GM19239 (cell line): Measurements from ENCODE around the genes AGGF1 and ZBED3.

GRCh38 chr5:75678102-75678644, 39.1 kb downstream of the POC5 start:
- RRBS = no CpG with 5 or more reads among the region's 4 CpGs

GRCh38 chr5:76478775-76479526, 75.9 kb downstream of the IQGAP2 start:
- RRBS = no CpG with 5 or more reads among the region's 12 CpGs

- RRBS = no CpG with 5 or more reads among the region's 2 CpGs
These were observed 17.5 kb upstream of the F2RL2 start for GRCh38 chr5:76640647-76641166.

DNA sequence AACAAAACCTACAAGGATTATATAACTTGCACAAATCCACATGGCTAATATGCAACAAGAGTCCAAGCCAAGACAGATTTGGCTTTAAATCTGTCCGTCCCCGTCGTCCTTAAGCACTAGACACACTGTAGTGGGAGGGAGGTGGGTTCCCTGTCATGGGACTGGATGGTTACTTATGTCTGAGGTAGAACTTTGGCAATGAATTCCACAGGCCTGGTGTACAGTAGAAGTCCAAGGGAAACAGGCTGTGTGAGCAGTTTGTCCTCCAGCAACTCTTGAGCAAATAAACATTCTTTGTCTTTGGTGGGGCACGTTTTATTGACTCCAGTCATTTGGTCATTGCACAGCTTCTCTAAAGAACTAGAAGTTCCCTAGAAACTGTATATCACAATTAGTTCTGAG, 24.9 kb upstream of the F2R start:
- RRBS = no CpG with 5 or more reads among the region's 4 CpGs

- RRBS = 1% methylated on average over 19 of the region's 82 CpGs
These were observed at the start of gene AGGF1 for GRCh38 chr5:77030099-77031065. Gene AGGF1, plus strand, starts transcription at chr5:77030404.

DNA sequence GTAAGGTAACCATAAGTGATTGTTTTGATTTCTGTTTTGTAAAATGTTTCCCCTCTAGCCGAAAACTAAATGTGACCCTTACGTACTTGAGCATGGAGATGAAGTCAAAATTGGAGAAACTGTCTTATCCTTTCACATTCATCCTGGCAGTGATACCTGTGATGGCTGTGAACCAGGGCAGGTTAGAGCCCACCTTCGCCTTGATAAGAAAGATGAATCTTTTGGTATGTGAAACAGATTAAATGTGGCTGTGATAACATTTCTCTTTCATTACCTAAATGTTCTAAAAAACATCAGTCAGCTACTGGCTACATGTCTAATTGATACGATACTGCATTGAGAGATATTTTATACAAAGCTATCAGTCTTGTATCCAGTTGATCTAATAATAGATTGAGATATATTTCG, 23.7 kb downstream of the AGGF1 start:
- RRBS = no CpG with 5 or more reads among the region's 5 CpGs

DNA sequence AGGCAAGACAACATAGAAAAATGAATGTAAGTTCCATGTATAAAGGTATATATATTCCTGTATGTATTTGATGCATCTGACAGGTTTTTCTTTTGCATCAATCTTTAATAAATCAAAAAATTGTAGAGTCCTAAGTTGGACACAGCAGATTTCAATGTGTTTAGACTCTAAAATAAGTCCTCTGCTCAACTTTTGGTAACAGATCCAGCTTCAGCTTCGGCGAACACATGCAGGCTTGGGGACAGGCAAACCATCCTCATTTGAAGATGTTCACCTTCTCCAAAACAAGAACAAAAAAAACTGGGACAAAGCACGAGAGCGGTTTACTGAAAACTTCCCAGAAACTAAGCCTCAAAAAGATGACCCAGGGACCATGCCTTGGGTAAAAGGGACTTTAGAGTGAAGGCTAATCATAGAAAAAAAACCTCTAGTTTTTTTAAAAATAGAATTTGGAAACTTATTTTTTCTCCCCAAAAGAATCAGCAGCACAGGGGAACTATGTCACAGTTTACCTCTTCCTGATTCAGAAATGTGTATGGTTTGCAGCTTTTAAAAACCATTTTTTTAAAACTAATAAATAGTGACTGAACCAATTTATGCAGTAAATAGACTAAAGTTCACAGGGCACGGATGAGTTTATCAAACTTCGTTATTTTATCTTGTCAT, 24.1 kb downstream of the ZBED3 start:
- RRBS = no CpG with 5 or more reads among the region's 6 CpGs

DNA sequence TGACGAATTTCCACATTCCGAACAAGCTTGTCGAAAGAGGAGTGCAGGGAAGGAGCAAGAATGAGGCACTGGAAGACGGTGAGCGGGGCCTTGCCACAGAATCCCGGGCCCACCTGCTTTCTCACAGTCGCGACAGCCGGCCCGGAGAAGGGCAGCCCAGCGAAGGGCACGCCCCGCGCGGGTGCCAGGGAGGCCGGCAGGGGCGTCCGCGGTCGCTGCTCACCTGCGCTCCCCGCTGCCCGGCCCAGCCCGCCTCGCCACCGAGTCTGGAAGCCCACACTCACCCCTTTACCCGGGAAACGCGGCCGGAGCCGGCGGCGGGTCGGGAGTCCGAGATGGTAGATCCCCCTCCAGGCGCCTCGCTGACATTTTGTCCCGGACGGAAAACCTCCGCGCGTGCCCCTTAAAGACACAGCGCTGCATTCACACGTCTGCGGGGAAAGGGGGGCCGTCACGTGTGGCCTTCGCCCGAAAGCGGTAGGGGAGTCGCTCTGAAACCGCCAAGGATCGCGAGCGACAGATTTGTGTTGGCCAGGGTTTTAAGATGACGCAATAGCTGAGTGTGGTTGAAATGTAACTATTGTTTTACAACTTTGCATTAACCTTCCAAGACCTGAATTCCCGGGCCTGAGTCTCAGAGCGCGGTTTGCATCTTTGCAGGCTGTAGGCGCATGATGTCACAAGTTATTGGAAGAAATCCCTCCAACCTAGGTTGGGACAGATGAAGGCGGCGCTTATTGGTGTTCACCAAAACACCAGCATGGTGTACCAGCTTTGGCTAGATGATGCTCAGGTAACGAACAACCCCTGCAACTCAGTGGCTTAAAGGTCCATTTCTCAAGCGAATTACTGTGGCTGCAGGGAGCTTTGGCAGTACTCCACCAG, at the start of gene ZBED3:
Gene ZBED3 (minus strand): TSS at position 459 of the 885 bp plus-strand sequence.
- RRBS = 2% methylated on average over 26 of the region's 64 CpGs

GRCh38 chr5:77146309-77147080, 59.4 kb upstream of the ZBED3 start:
- RRBS = no CpG with 5 or more reads among the region's 7 CpGs

DNA sequence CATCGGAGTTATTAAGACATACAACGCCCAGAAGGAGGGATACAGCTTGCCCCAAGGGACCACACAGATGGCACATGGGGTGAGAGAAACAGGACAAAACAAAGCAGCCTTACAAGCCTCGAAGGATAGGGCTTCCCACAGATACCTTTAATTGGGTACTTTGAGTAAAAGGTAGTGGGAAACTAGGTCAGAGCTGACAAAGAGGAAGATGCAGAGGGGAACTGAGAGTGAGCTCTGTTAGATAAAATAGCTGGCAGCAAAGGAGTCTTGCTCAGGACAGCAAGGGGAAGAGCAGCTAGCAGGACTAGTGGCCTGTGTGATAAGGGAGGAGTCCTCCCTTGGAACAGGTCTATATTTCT, 48.2 kb downstream of the OTP start:
- RRBS = no CpG with 5 or more reads among the region's 3 CpGs

DNA sequence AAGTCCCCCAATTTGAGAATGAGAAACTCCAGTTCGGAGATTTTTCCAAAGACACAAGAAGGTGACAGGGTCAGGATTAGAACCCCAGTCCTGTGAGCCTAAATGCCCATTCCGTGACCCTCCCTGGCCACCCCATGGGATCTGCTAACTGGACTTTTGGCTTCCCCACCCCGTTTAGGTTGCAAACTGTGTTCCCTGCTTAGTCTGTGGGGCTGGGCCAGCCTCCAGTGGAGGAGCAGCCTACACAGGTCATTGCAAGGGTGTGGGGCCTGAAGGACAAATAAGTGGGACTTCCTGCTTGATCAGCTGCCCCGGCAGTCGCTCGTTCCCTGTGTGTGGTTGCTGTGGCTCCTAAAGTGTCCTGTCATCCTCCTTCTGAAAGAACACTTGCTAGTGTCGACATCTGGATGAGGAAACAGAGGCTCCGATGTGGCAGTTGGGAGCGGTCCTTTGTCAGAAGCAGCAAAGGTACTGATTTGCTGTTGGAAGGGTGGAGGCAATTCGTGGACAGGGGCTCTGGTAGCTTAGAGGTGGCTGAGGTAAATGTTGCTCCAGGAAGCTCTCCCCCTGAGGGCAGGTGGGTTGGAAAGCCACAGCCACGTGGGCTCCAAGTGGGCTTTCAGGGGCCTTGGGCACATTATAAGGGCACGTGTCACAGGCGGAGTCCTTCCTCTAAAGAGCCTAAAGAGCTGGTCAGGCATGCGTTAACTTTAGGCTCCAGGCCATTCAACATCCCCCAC, 88.9 kb upstream of the TBCA start:
- RRBS = no CpG with 5 or more reads among the region's 14 CpGs

GRCh38 chr5:77883684-77883931, 107.5 kb upstream of the TBCA start:
- RRBS = no CpG with 5 or more reads among the region's 3 CpGs

- RRBS = no CpG with 5 or more reads among the region's 6 CpGs
These were observed 159.9 kb upstream of the TBCA start for GRCh38 chr5:77936025-77936365.

DNA sequence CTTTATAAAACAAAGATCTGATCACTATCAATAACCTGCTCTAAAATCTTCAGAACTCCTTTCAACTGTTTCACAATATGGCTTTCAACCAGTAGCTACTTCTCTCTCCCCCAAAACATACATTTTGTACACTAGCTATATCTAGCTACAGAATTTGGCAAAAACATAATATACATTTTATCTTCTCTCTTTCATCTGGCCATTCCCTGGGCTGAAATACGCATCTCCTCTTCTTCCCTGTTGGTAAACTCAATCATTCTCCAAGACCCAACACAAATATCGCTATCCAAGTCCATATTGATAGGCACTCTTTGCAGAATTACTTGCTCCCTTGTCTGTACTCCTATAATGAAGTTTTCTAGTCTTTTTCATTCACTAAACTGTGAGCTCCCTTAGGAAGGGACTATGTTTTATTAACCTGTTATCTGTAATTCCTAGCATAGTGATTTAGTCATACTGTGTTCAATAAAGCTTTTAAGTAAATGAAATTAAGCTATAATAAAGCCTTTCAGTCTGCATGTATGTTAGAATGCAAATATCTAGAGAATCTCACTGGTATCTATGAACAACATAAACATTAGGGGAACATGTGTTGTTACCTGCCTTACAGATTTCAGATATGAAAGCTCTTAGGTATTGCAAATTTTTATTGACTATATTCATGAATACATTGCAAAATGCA, 216.0 kb downstream of the AP3B1 start:
- RRBS = no CpG with 5 or more reads among the region's 2 CpGs

GRCh38 chr5:78293684-78294106, 803 bp downstream of the AP3B1 start:
- RRBS = 6% methylated on average over 3 of the region's 6 CpGs

- RRBS = no CpG with 5 or more reads among the region's 5 CpGs
These were observed 99.6 kb downstream of the LHFPL2 start for GRCh38 chr5:78548853-78549484.

DNA sequence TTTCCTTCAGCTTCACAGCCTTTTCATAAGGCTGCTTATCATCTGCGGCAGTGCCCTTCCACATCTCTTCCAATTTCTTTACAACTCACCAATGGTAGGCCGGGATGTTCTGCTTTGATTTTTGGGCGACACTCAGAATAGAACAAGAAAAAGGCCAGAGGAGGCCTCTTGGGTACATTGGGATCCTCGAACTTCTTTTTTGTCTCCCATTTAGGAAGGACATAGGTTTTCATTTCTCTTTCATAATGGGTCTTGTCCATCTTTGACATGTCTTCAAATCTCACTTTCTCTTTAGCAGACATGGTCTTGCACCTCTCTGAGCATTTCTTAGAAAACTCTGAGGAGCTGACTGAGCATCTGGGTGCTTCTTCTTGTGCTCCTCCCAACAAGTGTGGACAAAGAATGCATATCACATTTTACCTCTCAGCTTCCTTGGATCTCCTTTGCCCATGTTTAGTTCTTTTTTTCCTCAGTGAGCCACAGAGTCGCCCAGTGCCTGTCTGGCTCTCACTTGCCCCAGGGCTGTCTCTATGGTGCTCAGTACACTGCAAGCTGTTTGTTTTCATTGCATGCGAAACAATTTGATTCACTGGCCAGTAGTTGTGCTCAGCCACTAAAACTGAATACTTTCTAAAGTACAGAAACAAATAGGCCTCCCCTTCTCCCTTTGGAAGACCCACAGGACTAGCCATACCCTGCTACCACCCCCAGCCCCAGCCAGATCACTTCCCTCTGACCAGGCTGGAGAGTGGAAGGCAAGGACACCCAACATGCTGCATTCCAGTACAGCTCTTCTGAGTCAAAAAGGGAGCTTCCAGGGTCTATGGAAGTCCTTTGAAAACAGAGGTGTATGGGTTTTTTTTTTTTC, 3.9 kb downstream of the LHFPL2 start:
- RRBS = no CpG with 5 or more reads among the region's 6 CpGs

DNA sequence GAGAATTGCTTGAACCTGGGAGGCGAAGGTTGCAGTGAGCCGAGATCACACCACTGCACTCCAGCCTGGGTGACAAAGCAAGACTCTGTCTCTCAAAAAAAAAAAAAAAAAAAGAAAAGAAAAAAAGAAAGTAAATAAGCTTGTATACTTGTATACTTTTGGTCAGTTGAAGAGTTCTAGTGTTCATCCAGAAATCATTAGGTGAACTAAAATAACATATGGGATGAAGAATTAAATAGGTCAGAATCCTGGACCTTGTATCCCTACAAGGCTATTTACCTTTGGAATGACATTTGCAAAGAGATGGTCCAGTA, 39.0 kb downstream of the DMGDH start:
- RRBS = no CpG with 5 or more reads among the region's 2 CpGs